ENCODE results near the genes ADAMTS12 and RAI14.

- RRBS, 2 experiments, result no CpG with 5 or more reads among the region's 15 CpGs
CAGE:
- cytosol, long polyA minus RNA, result no peak
- cytosol, long polyA plus RNA, result no peak
- long polyA plus RNA, result no peak
- nucleus, long polyA minus RNA, result no peak
- nucleus, long polyA plus RNA, result no peak
These were observed 210.1 kb upstream of the TARS1 start for GRCh38 chr5:33230459-33231199.

DNA sequence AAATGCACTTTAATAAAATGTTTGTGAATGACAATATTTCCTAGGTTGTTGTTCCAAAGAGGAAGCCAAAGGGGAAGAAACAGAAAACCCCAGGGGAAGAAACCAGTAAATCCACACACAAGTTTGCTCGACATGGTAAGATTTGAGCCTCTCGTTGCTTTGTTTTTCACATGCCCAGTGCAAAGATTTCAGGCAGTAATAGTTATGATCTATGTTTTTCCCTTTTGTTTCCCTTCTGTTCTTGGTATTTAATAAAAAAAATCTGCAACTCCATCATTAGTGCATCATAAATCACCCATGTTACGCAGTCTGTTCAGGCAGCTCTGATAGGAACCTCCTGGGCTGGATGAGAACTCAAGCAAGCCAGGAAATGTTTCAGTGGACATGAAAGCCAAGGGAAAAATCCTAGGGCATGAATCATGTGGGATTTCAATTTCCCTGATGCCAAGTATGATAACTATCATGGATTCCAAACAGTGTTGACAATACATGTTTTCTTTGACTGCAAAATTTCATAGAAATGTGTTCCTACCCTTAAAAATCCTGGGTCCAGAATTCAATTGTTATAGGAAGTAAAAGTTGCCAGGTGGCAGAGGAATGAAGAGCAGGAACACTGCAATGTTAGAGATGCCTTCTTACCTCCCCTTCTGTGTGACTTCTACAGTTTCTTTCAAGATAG, 119.8 kb upstream of the TARS1 start:
- RRBS, 2 experiments, result no CpG with 5 or more reads among the region's 3 CpGs
CAGE:
- cytosol, long polyA minus RNA, result no peak
- cytosol, long polyA plus RNA, result no peak
- long polyA plus RNA, result no peak
- nucleus, long polyA minus RNA, result no peak
- nucleus, long polyA plus RNA, result no peak

- RRBS, 2 experiments, result no CpG with 5 or more reads among the region's 1 CpG
CAGE:
- cytosol, long polyA minus RNA, result no peak
- cytosol, long polyA plus RNA, result no peak
- long polyA plus RNA, result no peak
- nucleus, long polyA minus RNA, result no peak
- nucleus, long polyA plus RNA, result no peak
These were observed 5.6 kb downstream of the TARS1 start for GRCh38 chr5:33446457-33446656.

DNA sequence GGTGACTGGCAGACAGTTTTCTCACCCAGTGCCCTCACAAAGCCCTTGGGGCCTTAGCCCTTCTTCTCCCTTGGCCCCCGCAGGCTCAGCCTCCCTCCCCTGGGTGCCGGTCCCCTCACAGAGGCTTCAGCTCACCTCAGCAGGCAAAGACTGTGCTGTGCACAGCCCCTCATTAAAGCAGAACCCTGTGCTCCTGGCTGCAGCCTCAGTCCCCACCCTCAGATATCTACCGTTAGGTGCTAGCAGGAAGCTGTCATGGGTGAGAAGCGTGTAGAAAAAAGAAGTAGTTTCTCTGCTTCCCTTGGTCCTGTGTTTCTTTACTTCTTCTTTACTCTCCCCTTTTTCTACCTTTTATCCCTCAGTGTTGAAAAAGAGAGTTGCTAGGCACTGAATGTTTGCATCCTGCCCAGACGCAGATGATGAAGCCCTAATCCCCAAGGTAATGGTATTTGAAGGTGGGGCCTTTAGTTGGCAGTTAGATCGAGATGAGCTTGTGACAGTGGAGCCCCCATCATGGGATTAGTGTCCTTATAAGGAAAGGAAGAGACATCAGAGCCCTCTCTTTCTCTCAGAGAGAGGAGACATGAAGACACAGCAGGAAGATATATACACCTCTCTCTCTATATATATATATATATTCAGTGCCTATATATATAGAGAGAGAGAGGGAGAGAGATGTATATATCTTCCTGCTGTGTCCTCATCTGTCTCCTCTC, 205.5 kb downstream of the ADAMTS12 start:
- RRBS, 2 experiments, result no CpG with 5 or more reads among the region's 6 CpGs
CAGE:
- cytosol, long polyA minus RNA, result no peak
- cytosol, long polyA plus RNA, result no peak
- long polyA plus RNA, result no peak
- nucleus, long polyA minus RNA, result no peak
- nucleus, long polyA plus RNA, result no peak

- RRBS, 2 experiments, result no CpG with 5 or more reads among the region's 4 CpGs
CAGE:
- cytosol, long polyA minus RNA, result no peak
- cytosol, long polyA plus RNA, result no peak
- long polyA plus RNA, result no peak
- nucleus, long polyA minus RNA, result no peak
- nucleus, long polyA plus RNA, result no peak
These were observed 79.0 kb downstream of the ADAMTS12 start for GRCh38 chr5:33812727-33813183.

DNA sequence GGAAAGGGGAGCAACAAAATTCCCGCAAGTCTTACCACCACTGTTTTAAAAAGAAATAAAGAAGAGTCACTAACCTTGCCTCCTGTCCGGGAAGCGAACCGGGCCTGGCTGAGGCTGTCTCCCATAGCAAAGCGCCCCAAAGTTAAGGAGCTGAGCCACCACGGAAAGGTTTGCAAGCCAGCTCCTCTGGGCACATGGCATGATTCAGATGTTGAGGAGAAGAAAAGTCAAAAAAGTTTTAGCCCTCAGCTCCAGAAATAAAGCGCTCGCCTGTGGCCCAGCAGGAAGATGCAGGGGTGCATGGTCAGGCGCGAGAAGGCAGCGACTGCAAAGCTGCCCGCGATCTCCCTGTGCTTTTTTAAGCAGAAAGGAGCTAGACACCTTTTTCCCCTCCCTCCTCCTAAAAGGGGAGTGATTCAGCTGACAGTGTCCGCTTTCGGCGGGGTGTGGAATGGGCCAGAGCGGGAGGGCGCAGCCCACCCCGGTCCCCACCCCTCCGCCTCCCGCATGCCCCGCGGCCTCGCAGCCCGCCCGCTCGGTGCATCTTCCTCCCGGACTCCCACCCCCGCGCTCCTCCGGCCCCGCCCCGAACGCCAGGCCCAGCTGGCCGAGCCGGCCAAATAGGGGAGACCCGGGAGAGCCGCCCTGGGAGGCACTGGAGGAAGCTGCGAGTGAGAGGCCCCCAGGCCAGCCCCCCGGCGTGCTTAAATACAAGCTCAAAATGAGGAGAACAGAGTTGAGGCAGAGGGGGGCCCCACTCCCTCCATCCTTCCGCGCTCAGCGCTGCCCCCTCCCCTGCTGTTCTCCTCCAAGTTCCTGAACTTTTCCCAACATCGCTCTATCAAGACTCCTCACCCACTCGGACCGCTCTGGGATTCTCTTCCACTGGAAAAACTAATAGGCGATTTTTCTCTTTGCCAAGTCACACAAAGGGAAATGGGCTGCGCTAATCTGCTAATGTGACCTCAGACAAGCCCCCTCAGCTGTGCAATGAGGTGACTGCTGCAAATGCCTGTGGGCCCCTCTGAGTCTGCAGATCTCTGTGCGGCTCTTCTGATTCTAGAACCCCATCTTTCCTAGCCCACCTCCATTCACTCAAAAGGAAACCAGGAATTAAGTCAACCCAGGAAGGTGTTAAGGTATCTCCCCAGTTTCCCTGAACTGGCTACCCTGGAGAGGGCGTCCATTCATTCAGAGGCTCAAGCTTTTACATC, at the start of gene ADAMTS12:
ADAMTS12 (minus strand) TSS at position 335 of the 1,214 bp plus-strand sequence.
- RRBS, 2 experiments, result 37 to 43% methylated on average over 21 of the region's 51 CpGs
CAGE:
- cytosol, long polyA minus RNA, result no peak
- cytosol, long polyA plus RNA, result no peak
- long polyA plus RNA, result no peak
- nucleus, long polyA minus RNA, result no peak
- nucleus, long polyA plus RNA, result no peak

DNA sequence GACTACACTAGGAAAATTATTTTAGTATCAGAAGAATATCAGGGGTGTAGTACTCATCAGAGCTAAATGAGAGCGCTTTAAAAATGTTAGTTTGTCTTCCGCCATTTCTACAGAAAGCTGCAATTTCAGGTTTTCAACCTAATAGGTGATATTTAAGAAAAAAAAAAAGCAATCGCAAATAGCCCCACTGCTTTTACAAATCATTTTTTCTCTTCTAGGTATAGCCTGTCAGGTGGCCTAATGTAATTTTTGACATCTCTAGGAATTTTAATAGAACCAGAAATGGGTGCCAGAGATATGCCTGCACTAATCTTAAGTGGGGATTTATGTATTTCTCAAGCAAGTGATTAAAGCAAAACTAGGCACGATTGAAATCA, 746 bp upstream of the AMACR start:
- RRBS, 2 experiments, result no CpG with 5 or more reads among the region's 4 CpGs
CAGE:
- cytosol, long polyA minus RNA, result no peak
- cytosol, long polyA plus RNA, result no peak
- long polyA plus RNA, result no peak
- nucleus, long polyA minus RNA, result no peak
- nucleus, long polyA plus RNA, result no peak

DNA sequence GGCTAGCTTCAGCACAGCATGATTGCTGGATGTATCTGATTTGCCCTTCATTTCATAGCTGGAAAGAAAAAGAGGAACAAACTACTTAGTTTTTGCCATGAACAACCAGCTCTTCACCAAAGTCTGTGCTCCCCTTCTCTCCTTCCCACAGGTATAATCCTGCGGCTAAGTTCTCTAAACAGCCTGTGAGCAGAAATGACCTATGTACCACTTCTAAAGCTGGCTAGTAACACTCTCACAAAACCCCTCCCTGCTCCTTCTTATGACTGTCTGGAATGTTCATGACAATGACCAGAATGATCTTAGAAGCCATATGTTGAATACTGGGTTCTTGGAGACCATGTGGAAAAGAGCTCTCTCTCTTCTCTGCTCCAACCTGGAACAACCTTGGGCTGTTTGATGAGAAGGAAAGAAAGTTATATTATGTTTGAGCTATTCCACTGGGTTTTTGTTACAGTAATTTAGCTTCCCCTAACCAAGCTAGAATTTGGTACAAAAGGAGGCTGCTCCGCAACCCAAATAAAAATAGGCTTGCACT, 12.9 kb upstream of the AMACR start:
- RRBS, 2 experiments, result no CpG with 5 or more reads among the region's 2 CpGs
CAGE:
- cytosol, long polyA minus RNA, result no peak
- cytosol, long polyA plus RNA, result no peak
- long polyA plus RNA, result no peak
- nucleus, long polyA minus RNA, result no peak
- nucleus, long polyA plus RNA, result no peak

GRCh38 chr5:34167301-34167985, 124.4 kb upstream of the C1QTNF3 start:
- RRBS, 2 experiments, result no CpG with 5 or more reads among the region's 5 CpGs
CAGE:
- cytosol, long polyA minus RNA, result no peak
- cytosol, long polyA plus RNA, result no peak
- long polyA plus RNA, result no peak
- nucleus, long polyA minus RNA, result no peak
- nucleus, long polyA plus RNA, result no peak

DNA sequence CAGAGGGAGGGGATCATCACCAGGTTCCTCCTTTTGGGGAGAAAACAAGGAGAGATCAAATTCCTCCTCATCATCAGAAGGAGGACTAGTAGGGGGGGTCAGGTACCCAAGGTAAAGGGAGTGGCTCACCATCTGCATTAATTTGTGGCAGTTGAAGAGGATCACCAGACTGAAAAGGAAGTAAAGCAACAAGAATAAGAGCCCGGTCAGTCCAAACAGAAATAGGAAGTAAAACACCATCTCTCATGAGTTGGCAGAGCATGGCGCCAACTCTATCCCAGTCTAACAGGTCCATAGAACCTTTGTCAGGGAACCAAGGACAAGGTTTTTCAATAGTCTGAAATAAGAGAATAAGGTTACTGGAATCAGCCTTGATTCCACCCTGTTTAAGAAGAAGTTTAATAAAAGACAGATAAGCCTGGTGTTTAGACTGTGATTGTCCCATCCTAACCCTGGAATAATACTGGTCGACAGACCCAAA, 189.0 kb upstream of the RAI14 start:
- RRBS, 2 experiments, result no CpG with 5 or more reads among the region's 3 CpGs
CAGE:
- cytosol, long polyA minus RNA, result no peak
- cytosol, long polyA plus RNA, result no peak
- long polyA plus RNA, result no peak
- nucleus, long polyA minus RNA, result no peak
- nucleus, long polyA plus RNA, result no peak

DNA sequence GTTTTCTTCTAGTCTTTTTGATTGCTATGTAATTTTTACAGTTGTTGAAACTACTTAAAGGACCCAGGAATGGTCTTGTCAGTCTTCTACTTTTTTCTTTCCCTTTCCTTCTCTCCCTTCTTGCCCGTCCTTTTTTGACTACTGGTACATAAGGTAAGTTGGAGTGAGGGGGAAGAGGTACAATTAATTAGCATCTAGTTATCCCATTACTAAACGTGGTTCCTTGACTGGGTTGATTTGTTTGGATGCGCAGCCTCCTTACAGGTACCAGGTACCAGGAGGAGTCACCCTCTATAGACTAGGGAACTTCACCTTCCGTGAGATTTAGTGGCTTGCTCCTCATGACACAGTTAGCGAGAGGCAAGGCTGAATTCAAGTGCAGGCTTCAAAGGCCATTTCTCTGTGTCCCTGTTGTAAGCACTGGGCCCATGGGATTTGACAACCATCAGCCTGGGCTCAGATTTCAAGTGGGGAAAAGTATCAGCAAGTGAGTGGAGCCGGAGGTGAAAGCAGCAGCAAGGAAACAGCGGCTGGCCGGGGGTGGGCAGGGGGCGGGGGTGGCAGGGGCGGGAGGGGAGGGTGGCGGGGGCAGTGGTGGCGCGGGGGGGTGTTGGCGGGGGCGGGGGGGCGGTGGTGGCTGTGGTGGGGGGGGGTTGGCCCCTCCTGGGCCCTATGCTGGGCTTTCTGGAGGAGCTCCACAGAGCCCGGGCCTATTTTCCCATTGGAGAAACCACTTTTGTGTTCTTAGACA, 165.7 kb upstream of the RAI14 start:
- RRBS, 2 experiments, result no CpG with 5 or more reads among the region's 17 CpGs
CAGE:
- cytosol, long polyA minus RNA, result no peak
- cytosol, long polyA plus RNA, result no peak
- long polyA plus RNA, result no peak
- nucleus, long polyA minus RNA, result no peak
- nucleus, long polyA plus RNA, result no peak

DNA sequence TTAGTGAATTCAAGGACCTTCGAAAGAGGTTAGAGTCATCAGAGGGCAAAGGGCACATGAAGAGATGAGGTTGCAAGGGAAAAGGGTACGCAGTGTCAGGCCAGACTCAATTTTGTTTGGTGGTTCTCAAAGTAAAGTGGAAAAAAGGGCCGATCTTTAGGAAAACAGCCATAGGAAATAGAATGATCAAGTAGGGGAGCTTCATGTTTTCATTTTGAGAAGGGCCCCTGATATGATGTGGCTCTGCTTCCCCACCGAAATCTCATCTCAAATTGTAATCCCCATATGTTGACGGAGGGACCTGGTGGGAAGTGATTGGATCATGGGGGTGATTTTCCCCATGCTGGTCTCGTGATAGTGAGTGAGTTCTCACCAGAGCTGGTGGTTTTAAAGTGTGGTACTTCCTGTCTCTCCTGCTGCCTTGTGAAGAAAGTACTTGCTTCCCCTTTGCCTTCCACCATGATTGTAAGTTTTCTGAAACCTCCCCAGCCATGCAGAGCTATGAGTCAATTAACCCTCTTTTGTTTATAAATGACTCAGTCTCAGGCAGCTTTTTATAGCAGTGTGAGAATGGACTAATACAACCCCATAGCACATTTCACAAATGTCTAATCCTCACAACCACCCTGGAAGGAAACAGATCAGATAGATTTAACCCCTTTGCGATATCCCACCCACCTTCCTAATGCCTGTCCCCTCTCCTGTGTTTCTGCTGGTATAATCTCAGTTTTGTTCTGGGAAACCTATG, 157.2 kb upstream of the RAI14 start:
- RRBS, 2 experiments, result no CpG with 5 or more reads among the region's 7 CpGs
CAGE:
- cytosol, long polyA minus RNA, result no peak
- cytosol, long polyA plus RNA, result no peak
- long polyA plus RNA, result no peak
- nucleus, long polyA minus RNA, result no peak
- nucleus, long polyA plus RNA, result no peak

- RRBS, 2 experiments, result 1 to 2% methylated on average over 45 to 49 of the region's 79 CpGs
CAGE:
- cytosol, long polyA minus RNA, result start-site peak on the plus strand at chr5:34656327-34656435, 413 reads
- cytosol, long polyA plus RNA, result start-site peak on the plus strand at chr5:34656351-34656449, 137 and 110 reads in 2 replicates
- long polyA plus RNA, result start-site peak on the plus strand at chr5:34656321-34656439, 100 and 81 reads in 2 replicates
- nucleus, long polyA minus RNA, result start-site peak on the plus strand at chr5:34656184-34656667, 9 reads
- nucleus, long polyA plus RNA, result start-site peak on the plus strand at chr5:34656324-34656400, 110 and 80 reads in 2 replicates
These were observed at the start of gene RAI14 for GRCh38 chr5:34655998-34656709. Gene RAI14 (plus strand): TSS chr5:34656328.

GRCh38 chr5:34658016-34658457, 1.9 kb downstream of the RAI14 start:
- RRBS, 2 experiments, result no CpG with 5 or more reads among the region's 4 CpGs
CAGE:
- cytosol, long polyA minus RNA, result no peak
- cytosol, long polyA plus RNA, result no peak
- long polyA plus RNA, result no peak
- nucleus, long polyA minus RNA, result no peak
- nucleus, long polyA plus RNA, result no peak

- RRBS, 2 experiments, result 0 to 2% methylated on average over 8 of the region's 44 CpGs
CAGE:
- cytosol, long polyA minus RNA, result no peak
- cytosol, long polyA plus RNA, result no peak
- long polyA plus RNA, result no peak
- nucleus, long polyA minus RNA, result no peak
- nucleus, long polyA plus RNA, result no peak
These were observed 489 bp downstream of the RAD1 start for GRCh38 chr5:34914610-34915419.

GRCh38 chr5:34944620-34945169, 15.3 kb downstream of the DNAJC21 start:
- RRBS, 2 experiments, result no CpG with 5 or more reads among the region's 10 CpGs
CAGE:
- cytosol, long polyA minus RNA, result no peak
- cytosol, long polyA plus RNA, result no peak
- long polyA plus RNA, result no peak
- nucleus, long polyA minus RNA, result no peak
- nucleus, long polyA plus RNA, result no peak

- RRBS, 2 experiments, result 91 to 92% methylated on average over 3 of the region's 7 CpGs
CAGE:
- cytosol, long polyA minus RNA, result no peak
- cytosol, long polyA plus RNA, result no peak
- long polyA plus RNA, result no peak
- nucleus, long polyA minus RNA, result no peak
- nucleus, long polyA plus RNA, result no peak
These were observed 16.3 kb downstream of the PRLR start for GRCh38 chr5:35213616-35214678.

GRCh38 chr5:35803920-35804526, 52.7 kb upstream of the IL7R start:
- RRBS, 2 experiments, result no CpG with 5 or more reads among the region's 5 CpGs
CAGE:
- cytosol, long polyA minus RNA, result no peak
- cytosol, long polyA plus RNA, result no peak
- long polyA plus RNA, result no peak
- nucleus, long polyA minus RNA, result no peak
- nucleus, long polyA plus RNA, result no peak

- RRBS, 2 experiments, result no CpG with 5 or more reads among the region's 1 CpG
CAGE:
- cytosol, long polyA minus RNA, result no peak
- cytosol, long polyA plus RNA, result no peak
- long polyA plus RNA, result no peak
- nucleus, long polyA minus RNA, result no peak
- nucleus, long polyA plus RNA, result no peak
These were observed 39.5 kb upstream of the IL7R start for GRCh38 chr5:35817164-35817557.

DNA sequence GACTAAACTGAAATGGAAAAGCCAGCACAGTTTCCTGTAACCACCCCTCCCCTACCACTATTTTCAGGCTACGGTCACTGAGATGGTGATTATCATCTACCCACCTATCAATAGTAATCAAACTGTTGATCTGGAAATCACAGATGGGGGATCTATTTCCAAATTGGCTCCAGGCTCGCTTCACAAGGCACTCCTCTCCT, 30.6 kb upstream of the IL7R start:
- RRBS, 2 experiments, result no CpG with 5 or more reads among the region's 2 CpGs
CAGE:
- cytosol, long polyA minus RNA, result no peak
- cytosol, long polyA plus RNA, result no peak
- long polyA plus RNA, result no peak
- nucleus, long polyA minus RNA, result no peak
- nucleus, long polyA plus RNA, result no peak

All from HepG2 (cell line).